Epithelial cell of proximal tubule (primary cell): ENCODE data around the genes HMGN1 and B3GALT5.

GRCh38 chr21:39208904-39209293 lies 25.6 kb upstream of the PSMG1 start:
- RAMPAGE, long total RNA = no peak
- RRBS = no CpG with 5 or more reads among the region's 1 CpG

GRCh38 chr21:39340546-39341051 lies 8.3 kb downstream of the HMGN1 start:
- RAMPAGE, long total RNA = no peak
- RRBS = no CpG with 5 or more reads among the region's 9 CpGs

GRCh38 chr21:39348495-39349267 lies at the start of gene HMGN1:
HMGN1 (minus strand) TSS chr21:39349088.
- RAMPAGE, long total RNA = no peak
- RRBS = 1% methylated on average over 51 of the region's 107 CpGs

GRCh38 chr21:39387965-39388548 lies 7.9 kb downstream of the GET1 start:
- RAMPAGE, long total RNA = no peak
- RRBS = no CpG with 5 or more reads among the region's 21 CpGs

GRCh38 chr21:39579773-39580237 lies 32.9 kb upstream of the B3GALT5 start:
- RAMPAGE, long total RNA = no peak
- RRBS = 94% methylated on average over 3 of the region's 13 CpGs

- RAMPAGE, long total RNA = no peak
- RRBS = 3% methylated on average over 35 of the region's 94 CpGs
Observed at GRCh38 chr21:39612376-39613533, at the start of gene B3GALT5. B3GALT5 (plus strand) TSS chr21:39612940.

- RAMPAGE, long total RNA = no peak
- RRBS = no CpG with 5 or more reads among the region's 12 CpGs
Observed at GRCh38 chr21:39668248-39668875, 55.6 kb downstream of the B3GALT5 start.

- RAMPAGE, long total RNA = no peak
- RRBS = 0% methylated on average over 1 of the region's 10 CpGs
Observed at GRCh38 chr21:39788378-39788955, 43.5 kb downstream of the IGSF5 start.

DNA sequence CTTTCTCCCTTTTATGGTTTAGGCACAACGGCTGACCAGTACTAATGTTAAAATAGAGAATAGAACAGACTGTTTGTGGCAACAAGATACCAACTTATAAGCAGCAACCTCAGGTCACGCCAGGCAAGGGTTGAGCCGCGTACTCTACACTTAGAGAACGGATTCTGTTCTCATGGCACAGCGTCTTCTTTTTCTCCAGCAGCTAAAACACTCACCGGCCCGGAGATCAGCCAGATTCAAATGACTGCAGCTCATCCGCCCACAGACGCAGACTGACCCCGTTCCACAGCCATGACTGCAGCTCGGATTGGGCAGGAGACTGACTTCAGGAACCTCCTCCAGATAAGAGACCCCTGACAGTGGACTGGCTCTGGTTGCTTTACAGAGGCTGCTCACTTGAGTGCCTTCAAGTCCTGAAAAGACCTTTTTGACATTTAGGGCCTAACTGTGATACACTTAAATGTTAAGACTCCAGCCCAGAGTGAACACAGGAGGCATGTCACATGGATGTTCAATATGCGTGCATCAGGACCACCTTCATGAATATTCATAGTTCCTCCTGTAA lies 42.4 kb downstream of the BACE2 start:
- RAMPAGE, long total RNA = no peak
- RRBS = no CpG with 5 or more reads among the region's 13 CpGs

GRCh38 chr21:41360318-41361253 lies 1.2 kb upstream of the MX2 start:
- RAMPAGE, long total RNA = no peak
- RRBS = 90% methylated on average over 2 of the region's 25 CpGs

GRCh38 chr21:41362176-41363093 lies 608 bp downstream of the MX2 start:
- RAMPAGE, long total RNA = no peak
- RRBS = no CpG with 5 or more reads among the region's 21 CpGs

DNA sequence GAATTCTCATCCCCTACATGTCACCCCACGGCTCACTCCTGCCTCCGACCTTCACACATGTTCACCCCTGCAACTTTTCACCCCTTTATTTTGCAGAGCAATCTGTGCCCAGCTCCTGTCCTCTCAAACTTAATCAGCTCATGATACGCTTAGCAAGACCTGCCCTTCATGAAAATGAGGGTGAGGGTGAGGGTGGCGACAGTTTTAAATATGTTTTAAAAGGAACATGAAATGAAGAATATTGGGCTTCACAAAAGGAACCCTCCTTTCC lies 6.6 kb downstream of the MX2 start:
- RAMPAGE, long total RNA = no peak
- RRBS = no CpG with 5 or more reads among the region's 4 CpGs

- RAMPAGE, long total RNA = no peak
- RRBS = no CpG with 5 or more reads among the region's 10 CpGs
Observed at GRCh38 chr21:41369951-41370199, 8.0 kb downstream of the MX2 start.

- RAMPAGE, long total RNA = no peak
- RRBS = no CpG with 5 or more reads among the region's 3 CpGs
Observed at GRCh38 chr21:41411221-41411738, 14.8 kb upstream of the MX1 start.

DNA sequence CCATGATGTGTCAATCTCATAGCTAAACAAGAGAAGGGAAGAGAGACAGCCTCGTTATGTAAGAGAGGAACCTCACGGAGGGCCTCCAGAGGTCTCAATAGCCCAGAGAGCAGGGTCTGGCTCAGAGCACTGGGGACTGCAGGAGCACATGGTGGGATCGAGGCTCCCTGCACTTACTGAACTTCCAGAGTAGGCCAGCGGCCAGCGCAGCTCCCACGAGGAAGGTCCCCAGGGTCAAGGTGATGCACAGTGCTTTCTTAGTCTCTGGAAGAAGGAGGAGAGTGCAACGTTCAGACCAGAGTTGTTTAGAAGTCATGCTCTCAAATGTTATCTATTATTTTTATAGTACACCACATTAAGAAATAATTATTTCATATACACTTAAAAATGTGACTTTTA lies 18.6 kb downstream of the TMPRSS2 start:
- RAMPAGE, long total RNA = no peak
- RRBS = no CpG with 5 or more reads among the region's 7 CpGs

DNA sequence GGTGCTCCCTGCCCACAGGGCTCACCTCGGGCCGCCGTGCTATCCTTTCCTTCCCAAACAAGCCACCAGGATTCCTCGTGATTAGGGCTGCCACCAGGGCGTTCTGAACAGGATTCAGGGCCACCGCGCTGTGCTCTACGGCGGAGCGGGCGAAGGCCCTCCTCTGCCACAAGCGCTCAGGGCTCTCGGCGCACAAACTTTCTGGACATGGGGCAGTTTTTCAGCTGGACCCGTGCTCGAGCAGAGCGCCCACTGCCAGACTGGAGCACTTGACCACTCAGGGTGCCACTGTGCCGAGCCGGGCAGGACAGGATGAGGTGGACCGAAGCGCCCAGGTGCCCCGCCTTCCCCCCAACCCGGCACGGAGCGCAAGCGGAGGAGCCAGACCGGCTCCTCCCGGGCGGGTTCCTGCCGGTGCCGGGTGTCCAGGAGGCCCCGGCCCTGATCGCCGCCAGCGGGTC lies 970 bp downstream of the TMPRSS2 start:
- RAMPAGE, long total RNA = no peak
- RRBS = 2% methylated on average over 9 of the region's 35 CpGs

DNA sequence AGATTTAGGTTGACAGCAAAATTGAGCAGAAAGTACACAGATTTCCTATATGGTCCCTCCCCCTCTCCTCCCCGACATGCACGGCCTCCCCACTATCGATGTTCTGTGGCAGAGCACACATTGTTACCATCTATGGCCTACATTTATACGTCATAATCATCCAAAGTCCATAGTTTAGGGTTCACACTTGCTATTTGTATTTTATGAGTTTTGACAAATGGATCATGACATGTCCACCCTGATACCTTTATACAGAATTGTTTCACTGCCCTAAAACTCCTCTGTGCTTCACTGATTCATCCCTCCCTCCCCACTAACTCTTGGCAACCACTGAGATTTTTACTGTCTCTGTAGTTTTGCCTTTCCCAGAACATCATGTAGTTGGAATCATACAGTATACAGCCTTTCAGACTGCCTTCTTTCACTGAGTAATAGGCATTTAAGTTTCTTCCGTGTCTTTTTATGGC lies 66.4 kb upstream of the TMPRSS2 start:
- RAMPAGE, long total RNA = no peak
- RRBS = no CpG with 5 or more reads among the region's 5 CpGs

- RAMPAGE, long total RNA = no peak
- RRBS = no CpG with 5 or more reads among the region's 16 CpGs
Observed at GRCh38 chr21:41612779-41613410, 104.9 kb upstream of the TMPRSS2 start.

GRCh38 chr21:41634939-41635376 lies 127.0 kb upstream of the TMPRSS2 start:
- RAMPAGE, long total RNA = no peak
- RRBS = no CpG with 5 or more reads among the region's 11 CpGs

DNA sequence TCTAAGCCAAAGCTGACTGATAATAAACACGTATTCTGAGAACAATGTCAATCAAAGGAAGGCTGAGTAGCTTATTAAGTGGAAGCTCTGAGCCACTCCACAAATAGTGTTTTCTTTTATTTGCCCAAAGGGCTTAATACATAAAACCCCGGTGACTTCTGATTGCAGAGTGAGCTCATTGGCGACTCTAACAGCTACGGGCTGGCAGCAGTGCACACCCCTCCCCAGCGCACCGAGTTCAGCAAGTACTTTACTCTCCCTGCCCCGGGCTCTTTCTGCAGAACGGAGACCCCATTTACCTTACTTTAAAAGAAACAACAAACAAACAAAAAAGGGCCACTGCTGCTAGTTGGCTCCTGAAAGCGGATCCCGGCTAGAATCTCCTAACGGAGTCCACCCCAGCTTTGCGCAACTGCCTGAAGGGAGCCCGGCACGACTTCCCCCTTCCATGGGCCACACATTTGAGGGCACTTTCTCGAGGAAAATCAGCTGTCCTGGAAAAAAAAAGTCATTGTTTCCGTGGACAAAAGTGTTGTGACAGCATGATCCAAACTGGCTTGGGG lies 5.1 kb downstream of the RIPK4 start:
- RAMPAGE, long total RNA = no peak
- RRBS = 5% methylated on average over 8 of the region's 16 CpGs